Prostate gland (tissue), 2 donors: ENCODE measurements around a stretch of chr2.

DNA sequence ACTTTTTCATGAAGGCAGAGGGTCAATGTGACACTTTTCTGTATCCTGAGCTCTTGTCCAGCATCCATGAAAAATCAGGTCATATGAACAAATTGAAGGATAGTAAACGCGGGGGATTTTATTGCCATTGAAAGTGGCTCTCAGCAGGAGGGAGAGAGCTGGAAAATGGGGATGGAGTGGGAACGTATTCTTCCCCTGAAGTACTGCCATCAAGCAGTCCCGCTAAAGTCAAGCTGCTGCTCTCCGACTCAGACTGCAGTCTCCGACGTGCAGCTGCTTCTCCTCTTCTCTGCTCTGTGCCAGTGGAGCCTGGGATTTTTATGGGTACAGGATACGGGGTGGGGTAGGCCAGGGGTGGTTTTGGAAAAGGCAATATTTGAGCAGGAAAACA lies 33.1 kb downstream of the KCTD18 start:
- PRO-cap, result no peak
- RAMPAGE, long total RNA, 2 experiments, result no peak in any of the 2 experiments

DNA sequence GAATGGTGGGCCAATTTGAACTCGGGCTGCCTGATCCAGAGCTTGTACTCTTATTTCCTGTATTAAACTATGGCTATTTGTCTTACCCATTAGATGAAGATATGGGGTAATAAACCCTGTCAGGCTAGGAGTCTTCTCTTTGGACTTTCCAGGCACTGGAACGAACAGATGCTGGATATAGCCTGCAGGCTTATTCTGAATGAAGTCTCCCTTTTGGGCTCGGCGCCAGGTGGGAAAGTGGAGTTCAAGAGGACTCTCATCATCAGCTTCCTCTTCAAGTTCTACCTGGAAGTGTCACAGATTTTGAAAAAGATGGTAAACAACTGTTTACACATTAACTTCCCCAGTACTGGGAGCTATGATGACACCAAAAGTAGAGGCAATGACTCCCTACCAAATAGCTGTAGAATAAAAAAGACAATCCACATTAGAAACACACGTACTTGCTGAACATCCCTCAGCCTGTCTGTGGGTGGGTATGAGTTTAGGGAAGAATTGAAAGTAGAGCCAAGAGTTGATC lies 27.9 kb downstream of the AOX1 start:
- PRO-cap, result no peak
- RAMPAGE, long total RNA, 2 experiments, result no peak in any of the 2 experiments

- PRO-cap, result no peak
- RAMPAGE, long total RNA, 2 experiments, result no peak in any of the 2 experiments
Observed at GRCh38 chr2:200829057-200829721, 17.5 kb downstream of the BZW1 start.

GRCh38 chr2:200853379-200853607 lies 11.2 kb downstream of the CLK1 start:
- PRO-cap, result no peak
- RAMPAGE, long total RNA, 2 experiments, result no peak in any of the 2 experiments

DNA sequence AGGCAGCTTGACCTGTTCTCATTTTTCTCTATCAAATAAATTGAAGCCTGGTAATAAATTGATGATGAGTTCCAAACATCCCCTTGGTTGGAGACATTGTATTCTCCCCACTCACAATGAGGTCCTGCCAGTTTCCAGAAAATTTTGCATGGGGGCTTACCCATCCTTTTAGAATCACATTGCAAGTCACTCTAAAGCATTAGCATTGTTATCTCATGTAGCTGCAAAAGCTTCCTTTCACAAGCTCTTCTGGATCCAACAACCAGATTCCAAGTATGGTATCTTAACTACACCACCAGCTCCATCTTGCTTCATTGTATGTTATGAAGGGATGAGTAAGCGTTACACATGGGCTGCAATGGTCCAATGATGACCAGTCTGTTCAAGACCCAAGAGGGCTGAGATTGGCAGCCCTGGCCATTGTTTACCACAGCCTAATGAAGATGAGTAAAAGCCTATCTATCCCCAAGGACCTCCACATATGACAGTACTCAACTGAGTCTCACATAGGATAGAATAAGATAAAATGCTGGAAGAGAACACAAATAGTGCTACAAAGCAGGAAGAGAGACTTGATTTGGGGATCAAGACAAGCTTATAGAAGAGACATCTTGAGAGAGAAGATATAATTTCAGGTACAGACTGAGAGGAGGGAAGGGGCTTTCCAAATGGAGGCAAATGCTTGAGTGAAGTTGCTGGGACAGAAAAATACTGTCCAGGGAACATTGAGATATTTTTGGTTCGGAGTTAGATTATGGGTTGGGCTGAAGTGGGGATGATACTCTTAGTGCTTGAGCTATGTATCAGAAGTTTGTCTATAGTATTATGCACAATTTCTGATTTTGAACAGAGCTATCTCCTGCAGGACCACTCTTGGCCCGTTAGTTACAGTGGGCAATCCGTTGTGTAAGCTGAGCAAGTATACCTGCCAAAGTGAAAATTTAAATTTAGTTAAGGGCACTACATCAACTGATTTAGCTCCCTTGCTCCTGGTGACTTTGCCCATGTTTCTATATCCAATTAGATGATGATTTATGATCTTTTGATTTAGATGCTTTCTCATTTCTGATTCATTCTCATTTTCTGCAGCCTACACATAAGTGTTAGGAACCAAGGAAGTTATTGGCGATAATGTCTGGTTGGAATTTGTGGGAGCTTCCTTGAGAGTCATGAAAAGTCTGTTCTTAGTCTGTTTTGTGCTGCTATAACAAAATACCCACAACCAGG lies 6.6 kb downstream of the CFLAR start:
- PRO-cap, result no peak
- RAMPAGE, long total RNA, 2 experiments, result no peak in any of the 2 experiments

GRCh38 chr2:201123340-201123603 lies 7.3 kb downstream of the CFLAR start:
- PRO-cap, result no peak
- RAMPAGE, long total RNA, 2 experiments, result no peak in any of the 2 experiments

GRCh38 chr2:201128934-201129976 lies 13.3 kb downstream of the CFLAR start:
- PRO-cap, result no peak
- RAMPAGE, long total RNA, 2 experiments, result no peak in any of the 2 experiments

DNA sequence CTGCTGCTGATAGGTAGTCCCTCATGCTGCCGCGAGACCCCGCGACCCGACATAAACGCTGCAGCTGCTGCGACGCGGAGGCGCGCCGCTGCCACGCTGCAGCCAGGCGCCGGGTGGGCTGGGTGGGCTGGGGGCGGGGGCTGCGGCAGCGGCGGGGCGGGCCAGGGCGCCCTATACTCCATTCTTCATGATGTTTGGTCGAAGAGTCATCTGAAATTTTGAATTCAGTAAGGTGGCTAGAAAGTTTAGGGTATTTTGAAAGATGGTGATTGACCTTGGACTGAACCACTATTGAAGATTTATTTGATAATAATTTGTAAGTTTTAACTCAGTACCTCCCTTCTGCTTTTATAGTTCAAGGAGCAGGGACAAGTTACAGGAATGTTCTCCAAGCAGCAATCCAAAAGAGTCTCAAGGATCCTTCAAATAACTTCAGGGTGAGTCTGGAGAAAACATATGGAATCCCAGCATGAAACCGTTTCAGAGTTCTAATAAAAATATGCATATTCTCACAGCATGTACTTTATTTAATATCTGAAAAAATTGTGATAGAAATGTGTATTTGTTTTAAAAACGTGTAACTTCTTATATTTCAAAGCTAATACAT lies 24.1 kb downstream of the CFLAR start:
- PRO-cap, result no peak
- RAMPAGE, long total RNA, 2 experiments, result no peak in any of the 2 experiments

- PRO-cap, result no peak
- RAMPAGE, long total RNA, 2 experiments, result no peak in any of the 2 experiments
Observed at GRCh38 chr2:201168200-201169017, 14.5 kb upstream of the CASP10 start.

DNA sequence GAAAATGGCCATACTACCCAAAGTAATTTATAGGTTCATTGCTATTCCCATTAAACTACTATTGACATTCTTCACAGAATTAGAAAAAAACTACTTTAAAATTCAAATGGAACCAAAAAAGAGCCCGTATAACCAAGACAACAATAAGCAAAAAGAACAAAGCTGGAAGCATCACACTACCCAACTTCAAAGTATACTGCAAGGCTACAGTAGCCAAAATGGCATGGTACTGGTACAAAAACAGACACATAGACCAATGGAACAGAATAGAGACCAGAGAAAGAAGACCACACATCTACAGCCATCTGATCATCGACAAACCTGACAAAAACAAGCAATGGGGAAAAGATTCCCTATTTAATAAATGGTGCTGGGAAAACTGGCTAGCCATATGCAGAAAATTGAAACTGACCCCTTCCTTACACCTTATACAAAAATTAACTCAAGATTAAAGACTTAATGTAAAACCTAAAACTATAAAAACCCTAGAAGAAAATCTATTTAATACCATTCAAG lies 13.9 kb upstream of the CASP10 start:
- PRO-cap, result no peak
- RAMPAGE, long total RNA, 2 experiments, result no peak in any of the 2 experiments

GRCh38 chr2:201174515-201175169 lies 8.3 kb upstream of the CASP10 start:
- PRO-cap, result no peak
- RAMPAGE, long total RNA, 2 experiments, result no peak in any of the 2 experiments

- PRO-cap, result no peak
- RAMPAGE, long total RNA, 2 experiments, result no peak in any of the 2 experiments
Observed at GRCh38 chr2:201183842-201184342, 951 bp downstream of the CASP10 start.

DNA sequence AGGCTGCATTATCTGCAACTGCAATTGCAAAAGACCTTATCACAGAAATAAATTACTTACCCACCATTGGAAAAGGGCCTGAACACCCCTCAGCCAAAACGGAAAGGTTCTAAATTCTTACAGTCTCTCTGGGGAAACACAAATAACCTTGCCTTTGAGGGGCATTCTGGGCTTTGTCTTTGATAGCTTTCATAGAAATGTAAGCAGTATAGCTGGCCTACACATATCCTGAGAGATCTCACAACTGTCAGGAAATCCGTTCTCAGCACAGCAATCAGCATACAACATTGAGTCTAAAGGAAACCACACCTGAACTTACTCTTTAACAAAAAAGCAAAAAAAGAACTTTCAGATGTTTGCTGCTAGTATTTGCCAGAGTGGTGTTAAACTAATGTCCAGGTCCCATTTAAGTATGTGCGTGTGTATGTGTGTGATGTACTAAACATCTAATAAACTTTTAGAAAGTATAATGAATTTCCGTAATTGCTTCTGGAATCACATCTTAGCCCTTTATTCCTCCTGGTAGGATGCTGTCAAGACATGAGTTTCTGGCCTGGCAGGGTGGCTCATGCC lies 8.7 kb downstream of the CASP10 start:
- PRO-cap, result no peak
- RAMPAGE, long total RNA, 2 experiments, result no peak in any of the 2 experiments

- PRO-cap, result no peak
- RAMPAGE, long total RNA, 2 experiments, result no peak in any of the 2 experiments
Observed at GRCh38 chr2:201208821-201209612, 26.1 kb downstream of the CASP10 start.

DNA sequence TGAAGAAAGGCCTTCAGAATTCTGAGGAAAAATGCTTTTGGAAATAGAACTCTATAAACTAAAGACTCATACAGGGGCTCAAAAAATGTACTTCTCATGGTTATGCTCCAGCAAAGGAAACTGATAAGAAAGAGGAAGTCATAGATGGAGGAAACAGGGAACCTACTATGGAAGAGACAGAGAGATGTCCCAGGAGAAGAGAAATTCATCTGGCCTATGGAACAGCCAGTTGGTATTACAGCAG lies 20.1 kb downstream of the CASP8 start:
- PRO-cap, result no peak
- RAMPAGE, long total RNA, 2 experiments, result no peak in any of the 2 experiments

- PRO-cap, result unidirectional peak, plus-strand start at chr2:201451989
- RAMPAGE, long total RNA, 2 experiments, result no peak in any of the 2 experiments
Observed at GRCh38 chr2:201451828-201452373, 361 bp downstream of the STRADB start.

- PRO-cap, result no peak
- RAMPAGE, long total RNA, 2 experiments, result no peak in any of the 2 experiments
Observed at GRCh38 chr2:201757204-201757762, 23.4 kb downstream of the ALS2 start.

- PRO-cap, result bidirectional peak, plus-strand start at chr2:202033201, minus-strand start at chr2:202033129; unidirectional peak, minus-strand start at chr2:202033315; bidirectional peak, plus-strand start at chr2:202033855, minus-strand start at chr2:202033466
- RAMPAGE, long total RNA, 2 experiments, result no peak in any of the 2 experiments
Observed at GRCh38 chr2:202032497-202033672, 770 bp upstream of the FZD7 start.

- PRO-cap, result no peak
- RAMPAGE, long total RNA, 2 experiments, result no peak in any of the 2 experiments
Observed at GRCh38 chr2:202091182-202092090, 18.4 kb downstream of the KIAA2012 start.

DNA sequence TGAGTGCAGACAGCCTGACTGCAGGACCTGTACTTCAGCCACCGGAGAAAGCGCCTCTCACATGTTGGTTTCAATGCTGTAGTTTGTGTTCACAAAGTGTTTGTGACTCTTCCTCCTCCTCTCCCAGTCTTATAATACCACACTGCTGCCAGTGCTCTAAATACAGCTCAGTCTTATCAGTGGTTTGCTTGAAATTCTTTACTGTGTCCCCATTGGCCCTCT lies 77.3 kb downstream of the SUMO1 start:
- PRO-cap, result no peak
- RAMPAGE, long total RNA, 2 experiments, result no peak in any of the 2 experiments